ENCODE results near the gene MFAP4.

GRCh38 chr17:19387059-19387987 is at the start of gene MFAP4:
MFAP4 (minus strand) TSS chr17:19387190.
- RRBS: no CpG with 5 or more reads among the region's 18 CpGs

GRCh38 chr17:19519789-19520122 is 13.9 kb upstream of the SLC47A1 start:
- RRBS: no CpG with 5 or more reads among the region's 7 CpGs

GRCh38 chr17:19561831-19562268 is 28.2 kb downstream of the SLC47A1 start:
- RRBS: no CpG with 5 or more reads among the region's 7 CpGs

DNA sequence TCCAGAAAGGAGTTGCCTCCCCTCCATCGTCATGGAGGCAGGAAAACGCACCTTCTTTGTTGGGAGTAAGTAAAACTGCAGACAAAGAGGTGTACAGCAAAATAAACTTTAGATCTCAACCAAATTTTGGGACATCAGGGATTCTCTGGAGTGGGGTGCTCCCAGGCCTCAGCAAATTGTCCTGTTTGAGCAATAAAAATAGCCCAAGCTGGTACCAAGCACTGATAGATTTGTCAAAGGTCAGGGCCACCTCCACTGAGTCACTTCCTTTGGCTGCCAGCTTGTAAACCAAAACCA is 1.6 kb upstream of the ALDH3A2 start:
- RRBS: no CpG with 5 or more reads among the region's 2 CpGs

GRCh38 chr17:19656277-19656629 is 7.7 kb downstream of the ALDH3A2 start:
- RRBS: no CpG with 5 or more reads among the region's 5 CpGs

- RRBS: 96% methylated on average over 3 of the region's 7 CpGs
Observed at GRCh38 chr17:19730840-19731456, 14.6 kb upstream of the SLC47A2 start.

DNA sequence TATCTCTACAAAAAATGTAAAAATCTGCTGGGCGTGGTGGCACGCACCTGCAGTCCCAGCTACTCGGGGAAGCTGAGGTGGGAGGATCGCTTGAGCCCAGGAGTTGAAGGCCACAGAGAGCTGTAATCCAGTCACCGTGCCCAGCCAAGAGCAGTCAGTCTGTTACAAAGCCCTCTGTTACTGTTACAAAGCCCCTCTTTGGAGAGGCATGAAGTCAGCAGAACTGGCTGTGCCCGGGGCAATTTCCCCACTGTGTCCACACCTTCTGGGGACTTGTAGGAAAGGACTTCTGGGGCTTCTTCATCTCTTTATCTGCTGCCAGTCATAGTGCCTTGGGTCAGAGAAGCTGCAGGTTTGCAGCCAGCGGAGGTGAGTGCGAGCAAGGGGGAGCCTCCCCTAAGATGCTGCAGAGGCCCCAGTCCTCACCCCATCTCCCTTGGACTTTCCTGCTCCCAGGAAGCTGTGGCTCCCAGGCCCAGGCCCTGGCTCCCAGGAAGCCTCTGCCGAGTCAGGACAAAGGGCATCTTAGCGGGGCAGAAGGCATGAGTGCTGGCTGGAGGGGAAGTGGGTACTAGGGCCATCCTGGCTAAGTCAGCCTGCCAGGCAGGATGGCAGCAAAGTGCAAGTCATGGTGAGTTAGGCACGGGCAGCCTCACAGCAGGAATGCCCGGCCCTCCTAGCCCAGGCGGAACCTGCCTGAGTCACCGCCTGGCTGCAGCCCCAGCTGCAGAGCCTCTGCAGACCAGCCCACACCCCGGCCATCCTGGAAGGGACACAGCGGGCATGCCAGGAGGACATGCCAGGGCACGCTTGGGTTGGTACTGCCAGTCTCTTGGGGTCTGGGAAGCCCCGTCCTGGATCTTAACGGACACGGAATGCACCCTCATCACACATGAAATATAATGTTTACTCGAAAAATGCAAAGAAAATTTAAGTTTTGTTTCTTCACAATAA is 4.7 kb upstream of the ALDH3A1 start:
- RRBS: 18% methylated on average over 3 of the region's 21 CpGs

DNA sequence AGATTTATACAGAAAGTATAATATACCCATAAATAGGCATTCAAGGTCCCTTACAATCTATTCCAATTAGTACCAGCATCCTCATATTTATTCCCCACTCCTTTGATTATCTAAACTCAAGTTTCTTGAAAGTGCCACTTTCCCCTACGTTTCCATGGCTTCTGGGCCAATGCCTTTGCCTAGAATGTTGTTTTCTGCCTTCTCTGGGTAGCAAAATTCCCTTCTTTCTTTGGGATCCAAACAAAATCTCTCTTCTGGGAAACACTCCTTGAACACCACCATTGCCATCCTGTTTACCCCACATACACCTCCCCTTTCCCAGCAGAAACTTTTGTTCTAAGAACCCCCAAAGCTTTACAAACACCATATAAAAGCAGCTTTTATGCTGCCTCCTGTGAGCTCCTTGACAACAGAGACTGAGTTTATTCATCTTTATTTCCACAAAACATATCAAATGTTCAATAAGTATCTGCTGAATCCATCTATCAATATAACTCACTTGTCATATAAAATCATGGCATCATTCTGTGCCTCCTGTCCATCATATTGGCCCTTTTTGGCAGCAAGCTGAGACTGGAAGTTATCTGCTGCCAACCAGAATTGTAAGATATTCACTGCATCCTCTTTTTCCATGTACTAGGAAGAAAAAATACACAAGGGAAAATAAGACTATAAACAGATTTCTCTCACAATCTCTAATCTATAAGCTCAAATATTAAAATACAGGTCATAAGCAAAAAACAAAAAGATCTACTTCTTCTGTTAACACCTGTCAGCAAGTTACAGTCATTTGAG is 38.2 kb downstream of the AKAP10 start:
- RRBS: no CpG with 5 or more reads among the region's 1 CpG

GRCh38 chr17:19975596-19976379 is 1.8 kb downstream of the AKAP10 start:
- RRBS: no CpG with 5 or more reads among the region's 10 CpGs

DNA sequence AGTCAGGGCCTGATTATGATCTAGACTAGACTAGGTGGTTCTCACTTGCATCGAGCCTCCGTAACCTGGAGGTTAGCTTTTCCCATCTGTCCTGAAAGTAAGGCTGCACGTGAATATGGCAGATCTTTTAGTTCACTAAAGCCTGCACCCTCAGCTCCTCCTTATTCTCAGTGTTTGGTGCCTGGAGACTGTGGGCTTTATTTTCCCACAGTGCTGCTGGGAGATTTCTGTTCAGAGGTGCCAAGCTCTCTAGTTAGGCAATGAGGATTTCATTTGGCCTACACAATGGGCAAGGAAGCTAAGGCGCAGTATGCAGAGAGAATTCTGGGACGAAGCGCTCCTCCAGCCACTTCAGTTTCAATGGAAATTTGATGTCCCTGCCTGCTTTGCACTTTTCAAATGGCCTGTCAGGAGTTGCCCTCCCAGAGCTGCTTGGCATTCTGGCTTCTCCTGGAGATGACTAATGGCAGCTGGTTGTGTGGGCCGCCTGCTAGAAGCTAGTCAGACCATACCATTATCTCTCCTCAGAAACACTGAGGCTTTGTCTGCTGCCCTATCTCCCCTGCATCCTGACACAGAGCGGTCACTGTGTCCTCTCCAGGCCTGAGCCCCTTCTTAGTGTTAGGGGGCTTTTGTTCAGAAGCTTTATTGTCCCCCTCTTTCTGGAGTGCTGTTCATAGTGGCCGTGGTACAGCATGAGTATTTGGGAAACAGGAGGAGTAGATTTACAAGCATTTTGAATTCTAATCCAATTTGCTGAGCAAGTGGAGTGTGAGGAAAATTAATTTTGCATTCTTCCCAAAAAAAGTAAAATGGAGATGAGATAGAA is 180.1 kb downstream of the SPECC1 start:
- RRBS: no CpG with 5 or more reads among the region's 9 CpGs

GRCh38 chr17:20204430-20204924 is 195.3 kb downstream of the SPECC1 start:
- RRBS: no CpG with 5 or more reads among the region's 11 CpGs

DNA sequence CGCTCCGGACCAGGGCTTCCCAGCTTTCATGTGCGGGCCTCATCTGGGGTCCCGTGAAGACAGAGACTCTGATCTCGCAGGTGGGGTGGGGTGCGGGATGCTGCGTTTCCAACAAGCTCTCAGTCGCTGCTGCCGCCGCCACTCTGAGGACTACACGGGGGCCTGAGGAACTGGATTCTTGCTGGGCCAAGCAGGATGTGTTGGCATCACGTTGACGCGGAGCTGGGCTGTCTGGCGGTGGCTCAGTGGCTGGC is 19.4 kb downstream of the LGALS9B start:
- RRBS: no CpG with 5 or more reads among the region's 15 CpGs

DNA sequence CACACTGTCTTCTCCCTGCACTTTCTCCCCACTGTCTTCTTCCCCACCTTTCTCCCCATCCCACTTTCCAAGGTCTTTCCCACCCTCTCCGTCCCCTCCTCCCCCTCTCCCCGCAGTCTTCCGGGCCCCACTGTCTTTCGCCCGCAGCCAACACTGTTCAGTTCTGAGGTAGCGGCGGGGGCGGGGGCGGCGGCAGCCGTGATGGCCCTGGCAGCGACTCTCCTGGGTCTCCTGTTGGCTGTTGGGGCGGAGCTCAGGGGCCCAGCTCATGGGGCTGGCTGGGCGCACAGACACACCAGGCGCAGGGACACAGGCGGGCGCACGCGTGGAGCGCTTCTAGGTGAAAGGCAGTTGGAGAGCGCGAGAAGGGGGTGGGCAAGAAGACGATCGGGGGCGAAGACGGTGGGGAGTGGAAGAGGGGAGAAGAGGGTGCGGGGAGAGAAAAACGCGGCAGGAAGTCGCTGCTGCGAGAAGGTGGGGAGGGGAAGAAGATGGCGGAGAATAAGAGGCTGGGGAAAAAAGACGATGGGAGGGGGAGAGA is 47.5 kb upstream of the CDRT15L2 start:
- RRBS: no CpG with 5 or more reads among the region's 33 CpGs

DNA sequence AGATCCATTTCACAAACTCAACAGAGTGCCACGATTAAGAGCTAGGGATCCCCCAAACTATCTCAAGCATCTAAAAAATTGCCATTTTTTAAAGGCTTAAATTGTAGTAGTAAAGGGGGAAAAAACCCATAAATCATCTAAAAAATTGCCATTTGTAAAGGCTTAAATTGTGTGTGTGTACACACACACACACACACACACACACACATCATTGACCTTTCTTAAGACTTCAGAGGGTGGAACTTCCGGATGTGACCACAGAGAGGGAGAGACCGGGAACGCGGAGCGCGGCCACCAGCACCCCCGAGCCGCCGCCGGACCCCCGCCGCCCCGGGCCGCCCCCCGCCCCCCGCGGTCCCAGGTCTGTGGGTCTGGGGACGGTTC is 9.1 kb downstream of the CDRT15L2 start:
- RRBS: 2% methylated on average over 1 of the region's 19 CpGs

GRCh38 chr17:20851714-20852014 is 191.1 kb downstream of the USP22 start:
- RRBS: no CpG with 5 or more reads among the region's 10 CpGs

- RRBS: no CpG with 5 or more reads among the region's 6 CpGs
Observed at GRCh38 chr17:20927522-20927995, 115.3 kb downstream of the USP22 start.

DNA sequence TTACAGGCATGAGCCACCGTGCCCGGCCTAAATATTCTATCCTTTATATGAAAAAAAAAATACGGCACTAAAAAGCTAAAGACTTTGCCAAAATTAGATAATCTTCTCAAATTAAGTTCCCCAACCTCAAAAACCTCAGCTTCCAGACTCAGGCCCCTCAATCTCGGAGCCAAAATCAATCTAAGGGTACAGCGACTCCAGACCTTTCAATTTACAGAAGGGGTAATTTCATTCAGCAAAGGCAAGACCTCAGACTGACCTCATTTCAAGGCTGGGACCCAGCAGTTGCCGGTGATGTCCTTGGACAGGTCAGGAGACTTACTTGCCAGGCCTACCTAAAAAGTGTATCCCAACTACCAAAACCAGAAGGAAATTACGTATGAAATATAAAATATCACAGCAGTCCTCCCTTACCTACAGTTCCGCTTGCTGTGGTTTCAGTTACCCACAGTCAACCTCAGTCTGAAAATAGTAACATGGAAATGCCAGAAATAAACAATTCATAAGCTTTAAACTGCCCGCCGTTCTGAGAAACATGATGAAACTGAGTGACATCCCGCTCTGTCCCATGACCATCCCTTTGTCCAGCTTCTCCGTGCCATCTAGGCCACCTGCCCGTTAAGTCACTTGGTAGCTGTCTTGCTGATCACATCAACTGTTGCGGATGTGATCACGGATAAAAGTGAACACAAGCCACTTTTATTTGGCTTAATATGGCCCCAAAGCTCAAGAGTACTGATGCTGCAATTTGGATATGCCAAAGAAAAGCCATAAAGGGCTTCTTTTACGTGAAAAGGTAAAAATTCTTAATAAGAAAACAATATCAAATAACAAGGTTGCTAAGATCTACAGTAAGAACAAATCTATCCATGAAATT is 8.6 kb downstream of the USP22 start:
- RRBS: no CpG with 5 or more reads among the region's 16 CpGs

GRCh38 chr17:21200588-21201184 is 13.3 kb downstream of the TMEM11 start:
- RRBS: no CpG with 5 or more reads among the region's 13 CpGs

DNA sequence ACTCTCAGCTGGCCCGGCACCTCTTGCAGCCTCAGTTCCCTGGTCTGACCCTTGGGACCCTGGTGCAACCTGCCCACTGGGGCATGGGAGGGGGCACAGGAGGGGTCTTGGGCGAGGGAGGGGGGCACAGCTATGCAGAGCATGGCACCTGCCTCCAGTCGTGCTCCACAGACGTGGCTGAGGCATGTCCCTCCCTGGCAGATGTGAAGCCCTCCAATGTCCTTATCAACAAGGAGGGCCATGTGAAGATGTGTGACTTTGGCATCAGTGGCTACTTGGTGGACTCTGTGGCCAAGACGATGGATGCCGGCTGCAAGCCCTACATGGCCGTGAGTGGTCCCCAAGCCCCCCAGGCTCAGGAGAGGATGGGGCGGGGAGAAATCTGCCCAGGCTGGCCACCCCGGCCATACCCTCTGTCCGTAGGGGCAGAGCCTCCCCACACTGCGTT is 19.7 kb downstream of the MAP2K3 start:
- RRBS: 38% methylated on average over 1 of the region's 11 CpGs

All from OVCAR3 (cell line).